Diencephalon (tissue), 2 donors: ENCODE measurements around a stretch of chr15.

- RAMPAGE, long total RNA, result no peak
Measured at GRCh38 chr15:85114277-85115144, 132.9 kb downstream of the PDE8A start.

- RAMPAGE, long total RNA, result no peak
Measured at GRCh38 chr15:85120421-85121139, 138.9 kb downstream of the PDE8A start.

DNA sequence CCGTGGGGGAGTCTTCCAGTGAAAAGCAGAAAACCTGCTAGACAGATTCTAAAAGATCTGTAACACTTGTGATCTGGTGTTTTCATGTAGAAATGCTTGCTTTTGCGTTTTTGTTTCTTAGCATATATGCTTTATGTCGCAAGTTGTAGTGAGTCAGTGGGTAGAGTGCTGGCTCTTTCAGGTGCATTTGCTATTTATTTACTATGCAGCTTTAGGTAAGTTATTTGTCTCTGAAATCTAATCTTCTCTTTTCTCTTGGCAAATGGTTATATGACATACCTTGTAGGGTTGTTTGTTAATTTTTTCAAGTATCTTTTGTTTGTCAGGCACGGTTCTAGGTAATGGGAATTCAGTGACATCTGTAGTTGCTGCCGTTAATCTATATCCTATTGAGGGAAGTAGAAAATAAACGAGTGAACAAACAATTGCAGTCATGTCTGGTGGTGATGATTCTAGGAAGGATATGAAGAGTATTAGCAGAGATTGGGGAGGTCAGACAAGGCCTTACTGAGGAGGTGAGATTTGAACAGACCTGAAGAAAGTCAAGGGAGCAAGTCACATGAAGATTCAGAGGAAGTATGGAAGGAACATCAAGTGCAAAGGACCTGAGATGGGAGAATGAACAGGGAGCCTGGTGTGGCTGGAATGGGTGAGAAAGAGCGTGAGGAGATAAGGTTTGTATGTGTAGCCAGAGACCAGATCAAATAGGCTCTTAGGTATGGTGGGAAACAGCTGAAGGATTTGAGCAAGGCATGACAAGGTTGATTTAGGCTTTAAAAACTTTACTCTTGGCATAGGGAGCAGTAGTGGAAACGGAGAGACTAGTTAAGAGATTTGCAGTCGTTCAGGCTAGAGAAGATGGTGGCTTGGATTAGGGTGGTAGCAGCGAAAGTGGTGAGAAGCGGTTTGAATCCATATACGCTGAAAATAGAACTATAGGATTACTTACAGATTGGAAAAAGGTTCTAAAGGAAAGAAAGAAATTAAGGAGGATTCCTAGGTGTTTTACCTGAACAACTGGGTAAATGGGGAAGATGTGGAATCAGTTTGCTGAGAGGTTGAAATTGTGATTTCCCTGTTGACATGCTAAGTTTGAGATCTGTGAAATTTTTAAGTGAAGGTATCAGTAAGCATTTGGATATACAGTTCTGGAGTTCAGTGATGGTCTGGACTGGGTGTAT, 9.8 kb downstream of the AKAP13 start:
- RAMPAGE, long total RNA, result no peak

- RAMPAGE, long total RNA, result no peak
Measured at GRCh38 chr15:85407191-85407938, 27.0 kb downstream of the AKAP13 start.

DNA sequence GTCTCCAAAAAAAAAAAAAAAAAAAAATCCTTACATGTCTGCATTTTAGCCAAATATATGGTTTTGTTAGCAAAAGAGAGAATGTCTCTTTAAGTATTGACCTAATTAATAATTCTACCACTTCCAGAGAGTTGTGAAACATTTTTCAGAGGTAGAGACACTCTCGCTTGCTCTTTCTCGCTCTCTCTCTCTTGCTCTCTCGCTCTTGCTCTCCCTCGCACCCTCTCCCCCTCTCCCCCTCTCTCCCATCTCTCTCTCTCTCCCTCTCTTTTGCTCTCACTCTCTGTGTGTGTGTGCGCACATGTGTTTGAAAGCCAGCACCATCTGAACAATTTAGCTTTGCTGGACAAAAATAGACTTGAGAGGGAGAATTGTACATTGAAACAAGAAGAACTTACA, 124.3 kb downstream of the AKAP13 start:
- RAMPAGE, long total RNA, result no peak

GRCh38 chr15:85605124-85605543, 189.6 kb downstream of the KLHL25 start:
- RAMPAGE, long total RNA, result no peak

GRCh38 chr15:85655179-85655825, 139.4 kb downstream of the KLHL25 start:
- RAMPAGE, long total RNA, result no peak

DNA sequence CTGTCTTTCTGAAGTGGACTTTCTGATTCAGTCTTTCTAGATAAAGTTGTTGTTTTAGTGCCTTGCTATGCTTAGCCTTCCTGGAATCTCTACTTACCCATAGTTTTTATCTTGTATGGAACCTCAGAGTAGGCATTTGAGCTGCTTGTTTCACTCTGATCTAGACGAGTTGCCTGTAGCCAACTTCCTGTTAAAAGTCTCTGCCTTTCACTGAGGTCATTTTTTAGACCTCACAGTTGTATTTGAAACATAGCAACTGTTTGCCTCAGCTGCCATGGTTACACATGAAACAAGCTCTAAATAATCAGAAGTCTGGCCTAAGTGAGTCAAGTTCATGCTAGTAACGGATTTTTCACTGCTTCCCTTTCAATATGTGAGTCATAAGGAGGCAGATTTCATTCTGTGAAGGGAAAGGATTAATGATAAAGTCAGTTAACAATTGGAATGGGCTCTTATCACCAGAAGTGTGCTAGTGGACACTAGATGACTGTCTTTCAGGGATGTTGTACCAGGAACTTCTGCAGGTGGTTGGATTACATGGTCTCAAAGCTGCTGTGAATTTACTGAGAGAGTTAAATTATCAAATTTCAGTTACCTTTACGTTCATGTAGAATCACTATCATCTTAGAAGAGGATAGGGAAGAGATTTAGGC, 126.7 kb downstream of the KLHL25 start:
- RAMPAGE, long total RNA, result no peak

DNA sequence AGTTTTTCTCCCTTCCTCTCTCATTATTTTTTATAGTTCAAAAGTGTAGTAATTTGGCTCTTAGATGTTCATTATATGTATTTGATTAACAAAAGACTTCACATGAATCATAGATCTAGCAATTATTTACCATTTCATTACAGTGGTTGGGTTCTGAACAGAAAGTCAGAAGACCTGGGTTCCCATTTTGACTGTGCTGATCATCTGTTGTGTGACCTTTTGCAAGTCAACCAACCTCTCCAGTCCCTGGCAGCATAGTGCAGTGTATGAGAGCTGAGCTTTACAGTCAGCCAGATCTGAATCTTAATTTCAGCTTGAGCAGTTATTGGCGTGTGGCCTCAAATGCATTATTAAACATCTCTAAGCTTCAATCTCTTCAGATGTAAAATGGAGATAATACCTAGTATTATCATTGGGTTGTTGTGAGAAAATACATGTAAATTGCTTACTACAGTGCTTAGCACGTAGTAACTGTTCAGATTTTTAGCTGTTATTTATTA, 104.2 kb downstream of the KLHL25 start:
- RAMPAGE, long total RNA, result no peak

- RAMPAGE, long total RNA, result no peak
Measured at GRCh38 chr15:85691138-85692356, 103.2 kb downstream of the KLHL25 start.

- RAMPAGE, long total RNA, result no peak
Measured at GRCh38 chr15:85704648-85705448, 89.9 kb downstream of the KLHL25 start.

DNA sequence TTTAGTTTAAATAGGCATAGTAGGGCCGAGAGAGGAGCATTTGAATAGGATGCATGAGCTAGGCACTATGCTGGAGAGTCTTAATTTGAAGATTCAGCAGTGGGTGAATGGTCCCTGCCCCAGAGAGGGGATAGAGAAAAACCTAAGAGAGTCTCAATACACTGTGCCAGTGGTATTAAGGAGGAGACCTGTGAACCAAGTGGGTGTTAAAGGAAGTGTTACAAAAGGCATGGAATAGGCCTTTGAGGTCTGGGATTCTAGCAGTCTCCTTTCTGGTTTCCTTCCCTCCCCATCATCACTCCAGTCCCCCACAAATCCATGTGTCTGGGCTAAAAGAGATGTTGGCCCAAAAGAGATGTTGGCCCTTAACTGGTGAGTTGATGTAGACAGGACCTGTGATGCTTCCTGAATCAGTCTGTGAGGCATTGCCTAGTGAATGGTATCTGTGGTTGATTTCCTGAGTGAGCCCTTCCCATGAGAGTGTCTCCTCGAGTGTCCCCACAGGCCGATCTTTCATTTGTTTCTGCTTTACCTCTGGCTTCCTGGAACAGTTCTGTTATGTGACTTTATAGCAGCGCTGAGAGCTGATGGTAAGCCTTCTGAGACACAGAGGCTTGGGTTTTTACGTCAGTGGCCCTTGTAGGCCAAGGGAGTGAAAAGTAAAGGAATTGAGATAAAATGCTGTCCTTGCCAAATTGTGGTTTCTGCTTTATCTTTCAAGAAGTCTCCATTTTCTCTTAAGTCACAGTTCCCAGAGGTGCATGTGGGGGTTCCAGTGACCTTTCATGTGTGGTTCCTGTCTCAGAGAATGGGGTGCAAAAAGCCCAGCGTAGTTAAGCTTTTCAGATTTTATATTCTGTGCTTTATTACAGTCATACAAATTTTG, 87.8 kb downstream of the KLHL25 start:
- RAMPAGE, long total RNA, result no peak

DNA sequence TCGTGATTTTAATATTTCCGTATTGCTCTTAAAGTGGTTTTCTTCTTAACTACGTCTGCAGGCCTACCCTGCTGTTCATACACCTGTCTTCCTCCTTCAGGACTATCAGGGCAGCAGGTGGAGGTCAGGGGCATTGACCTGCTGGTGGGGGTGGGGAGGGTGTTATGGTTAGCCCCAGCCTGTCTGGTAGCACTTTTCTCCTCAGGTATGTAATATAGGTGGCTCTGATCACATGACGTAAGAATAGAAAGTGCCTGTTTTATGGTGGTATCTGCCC, 86.4 kb downstream of the KLHL25 start:
- RAMPAGE, long total RNA, result no peak

DNA sequence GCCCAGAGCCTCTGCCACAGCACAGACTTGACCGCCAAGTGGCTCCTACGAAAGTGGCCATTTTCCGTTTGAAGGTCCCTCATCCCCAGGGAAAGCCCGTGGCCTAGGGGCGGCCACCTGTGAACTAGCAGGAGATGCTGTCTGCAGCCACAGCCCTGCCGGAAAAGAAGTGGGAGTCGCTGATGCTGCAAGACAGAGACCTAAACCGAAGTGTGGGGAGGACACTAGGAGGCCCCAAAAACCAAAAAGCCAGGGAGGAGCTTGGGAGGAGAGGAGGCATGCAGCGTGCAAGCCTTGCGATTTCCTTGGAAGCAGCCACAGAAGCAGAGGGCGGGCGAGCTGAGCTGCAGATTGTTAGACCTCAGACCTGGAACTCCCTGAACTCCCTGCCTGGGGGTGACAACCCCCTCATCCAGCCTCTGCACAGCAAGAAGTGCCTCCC, 43.9 kb downstream of the KLHL25 start:
- RAMPAGE, long total RNA, result no peak

- RAMPAGE, long total RNA, result no peak
Measured at GRCh38 chr15:85792468-85793265, 2.1 kb downstream of the KLHL25 start.

DNA sequence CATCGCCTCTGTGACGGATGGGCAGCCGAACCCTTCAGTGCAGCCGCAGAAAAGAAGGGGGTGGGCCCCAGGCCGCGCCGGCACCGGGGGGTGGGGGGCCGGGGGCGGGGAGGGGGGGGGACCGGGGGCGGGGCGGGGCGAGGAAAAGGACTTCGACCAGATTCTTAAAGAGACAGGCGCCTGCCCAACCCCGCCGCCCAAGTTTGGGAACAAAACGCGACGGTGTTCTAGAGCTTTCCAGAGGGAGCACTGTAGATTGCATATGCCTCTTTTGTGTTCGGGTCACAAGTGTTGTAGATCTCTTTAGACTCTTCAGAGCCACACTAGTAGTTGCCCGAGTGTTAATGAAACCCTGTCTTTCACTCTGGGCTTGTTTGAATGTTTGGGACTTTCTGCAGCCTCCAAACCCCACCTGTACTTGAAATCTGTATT, 268 bp upstream of the KLHL25 start:
- RAMPAGE, long total RNA, result no peak

DNA sequence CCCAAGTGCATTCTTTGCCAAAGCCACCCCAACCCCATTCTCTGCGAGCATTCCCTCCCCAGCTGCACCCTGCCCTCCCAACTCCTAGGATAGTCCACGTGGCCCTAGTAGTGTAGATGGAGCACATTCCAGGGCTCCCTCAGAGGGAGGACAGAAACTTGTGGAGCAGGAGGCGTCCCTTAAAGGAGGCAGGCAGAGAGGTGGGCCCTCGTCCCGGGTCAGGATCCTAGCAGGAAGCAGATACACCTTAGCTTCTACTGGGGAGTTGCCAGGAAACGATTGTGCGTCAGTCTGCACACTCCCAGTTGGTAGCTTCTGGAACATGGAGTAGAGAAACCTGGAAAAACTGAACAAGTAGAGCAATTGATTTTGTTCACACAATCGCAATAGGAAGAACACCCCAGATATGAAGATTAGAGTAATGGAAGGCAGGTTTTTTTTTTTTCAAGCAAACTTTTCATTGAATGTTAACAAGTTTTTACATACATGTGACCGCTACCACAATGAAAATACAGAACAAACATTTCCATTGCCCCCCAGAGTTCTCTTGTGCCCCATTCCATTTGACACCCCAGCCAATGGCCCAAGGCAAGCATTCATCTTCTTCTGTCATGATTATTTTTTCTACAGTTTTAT, 44.0 kb upstream of the KLHL25 start:
- RAMPAGE, long total RNA, result no peak

DNA sequence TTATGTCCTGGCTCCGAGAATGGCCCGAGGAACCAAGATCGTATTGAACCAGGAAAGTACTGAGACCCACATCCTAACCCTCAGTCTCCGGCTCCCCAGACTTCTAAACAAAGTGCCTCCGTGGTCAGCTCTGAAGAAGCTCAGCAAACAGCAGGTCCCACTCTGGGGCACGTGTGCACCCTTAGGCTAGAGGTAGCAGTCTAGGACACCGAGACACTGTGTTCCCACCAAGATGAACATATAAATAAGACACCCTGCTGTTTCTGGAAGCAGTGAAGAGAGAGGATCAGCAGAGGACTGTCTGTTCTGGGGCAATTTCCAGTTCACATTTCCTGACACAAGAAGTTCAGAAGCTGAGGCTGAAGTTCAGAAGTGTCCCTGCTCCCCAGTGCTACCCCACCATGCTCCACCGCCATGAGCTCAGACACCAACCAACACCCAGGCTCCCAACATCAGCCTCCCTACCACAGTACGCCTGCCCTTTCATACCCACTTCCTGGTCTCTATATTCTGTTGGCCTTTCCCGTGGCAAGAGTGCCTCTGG, 307.2 kb downstream of the NTRK3 start:
- RAMPAGE, long total RNA, result no peak

- RAMPAGE, long total RNA, result no peak
Measured at GRCh38 chr15:87951302-87951564, 305.3 kb downstream of the NTRK3 start.

- RAMPAGE, long total RNA, result no peak
Measured at GRCh38 chr15:88248982-88249516, 7.5 kb downstream of the NTRK3 start.